Right cardiac atrium (tissue), 1 donor: ENCODE measurements around a stretch of chr17.

- PRO-cap = no peak
Observed at GRCh38 chr17:75383071-75383539, 22.4 kb downstream of the GRB2 start.

GRCh38 chr17:75390855-75391192, 14.7 kb downstream of the GRB2 start:
- PRO-cap = no peak

DNA sequence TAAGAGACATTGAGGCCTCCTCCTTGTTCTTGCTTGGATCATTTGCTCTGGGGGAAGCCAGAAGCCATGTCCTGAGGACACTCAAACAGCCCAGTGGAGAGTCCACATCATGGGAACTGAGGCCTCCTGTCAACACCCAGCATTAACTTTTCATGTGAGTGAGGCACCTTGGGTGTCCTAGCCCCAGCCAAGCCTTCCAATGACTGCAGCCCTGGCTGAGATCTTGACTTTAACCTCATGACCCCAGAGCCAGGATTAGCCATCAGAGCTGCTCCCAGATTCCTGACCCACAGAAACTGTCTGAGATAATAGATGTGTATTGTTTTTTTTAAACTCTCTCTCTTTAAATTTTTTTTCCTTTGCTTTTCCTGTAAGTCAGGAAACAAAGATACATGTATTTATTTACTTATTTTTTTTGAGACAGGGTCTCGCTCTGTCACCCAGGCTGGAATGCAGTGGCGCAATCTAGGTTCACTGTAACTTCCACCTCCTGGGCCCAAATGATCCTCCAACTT, 14.3 kb upstream of the TMEM94 start:
- PRO-cap = no peak

- PRO-cap = bidirectional peak, plus-strand start at chr17:75476100, minus-strand start at chr17:75475949
Observed at GRCh38 chr17:75475749-75476235, 19.4 kb downstream of the TMEM94 start.

- PRO-cap = no peak
Observed at GRCh38 chr17:75477054-75477606, 20.7 kb downstream of the TMEM94 start.

DNA sequence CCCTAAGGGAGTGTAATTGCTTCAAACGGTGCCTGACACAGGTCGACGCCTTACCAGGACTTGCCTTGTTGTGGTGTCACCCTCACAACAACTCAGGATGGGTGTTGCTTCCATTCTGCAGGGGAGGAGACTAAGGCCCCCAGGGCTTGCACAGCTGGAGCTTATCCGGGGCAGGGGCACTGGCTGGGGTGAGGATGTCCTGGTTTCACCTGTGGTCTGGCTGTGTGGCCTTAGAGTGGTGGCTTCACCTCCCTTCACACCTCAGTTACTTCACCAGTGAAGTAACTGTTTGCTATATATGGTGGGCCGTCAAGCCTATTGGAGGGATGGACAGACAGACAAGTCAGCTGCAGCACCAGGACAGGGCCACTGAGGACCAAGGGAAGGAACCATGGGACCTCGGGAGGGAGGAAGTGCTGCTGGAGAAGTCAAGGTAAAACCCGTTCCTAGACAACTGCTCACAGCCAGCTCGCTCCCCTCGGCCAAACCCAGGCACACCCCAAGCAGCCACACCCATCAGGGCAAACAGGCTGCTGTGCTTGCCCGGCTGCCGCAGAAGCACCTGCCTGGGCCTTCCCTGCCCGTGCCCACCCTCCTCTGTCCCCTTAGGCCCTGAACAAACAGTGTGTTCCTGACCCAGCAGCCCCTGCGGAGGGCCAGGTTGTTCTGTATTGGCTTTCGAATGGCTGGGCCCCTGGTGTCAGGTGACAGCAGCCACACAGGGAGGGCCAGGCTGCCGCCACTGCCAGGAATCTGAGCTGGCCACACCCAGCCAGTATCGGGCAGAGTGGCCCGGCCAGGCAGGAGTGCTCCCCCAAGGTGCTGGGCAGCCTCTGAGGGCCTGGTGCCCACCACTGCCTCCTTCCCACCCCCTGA, 23.6 kb downstream of the LLGL2 start:
- PRO-cap = bidirectional peak, plus-strand start at position 775 of the sequence, minus-strand start at position 596 of the sequence

DNA sequence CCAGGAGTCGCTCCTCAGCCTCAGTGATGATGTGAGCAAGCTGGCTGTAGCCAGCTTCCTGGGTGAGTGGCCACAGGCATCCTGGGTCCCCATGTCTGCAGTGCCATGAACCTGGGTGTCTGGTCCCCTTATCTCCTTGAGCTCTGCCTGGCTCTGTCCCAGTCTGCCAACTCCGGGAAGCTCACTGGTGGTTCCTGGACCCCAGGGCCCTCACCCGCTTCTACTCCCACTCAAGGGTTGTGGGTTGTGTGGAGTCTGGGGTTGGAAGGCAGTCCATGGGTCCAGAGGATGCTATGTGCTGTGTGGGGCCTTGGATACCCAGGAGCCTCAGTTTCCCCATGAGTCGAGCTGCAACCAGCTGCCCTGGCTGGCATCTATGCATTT, 11.7 kb upstream of the SMIM5 start:
- PRO-cap = no peak

DNA sequence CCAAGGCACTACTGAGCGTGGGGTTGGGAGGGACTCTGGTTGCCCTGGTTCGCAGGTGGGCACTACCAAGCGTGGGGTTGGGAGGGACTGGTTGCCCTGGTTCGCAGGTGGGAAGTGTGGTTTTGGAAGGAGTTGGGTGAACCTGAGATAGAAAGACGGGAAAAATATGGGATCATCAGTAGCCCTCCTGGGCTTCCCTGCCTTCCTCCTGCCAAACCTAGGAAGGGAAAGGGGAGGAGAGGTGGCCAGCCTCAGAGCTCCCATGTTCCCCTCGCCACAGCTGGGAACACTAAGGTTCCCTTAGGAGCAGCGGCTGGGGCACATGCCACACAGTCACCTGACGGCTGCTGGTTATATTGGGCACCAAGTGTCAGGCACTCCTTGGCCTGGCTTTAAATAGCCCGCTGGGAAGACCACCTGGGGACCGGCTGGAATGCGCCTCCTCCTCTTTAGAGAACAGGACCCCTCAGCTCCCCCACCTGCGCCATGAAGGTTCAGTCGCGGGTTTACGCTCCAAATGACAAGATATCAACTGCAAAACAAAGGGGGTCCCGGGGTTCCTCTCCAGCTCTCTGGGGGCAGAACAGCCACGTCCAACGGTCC, 3.1 kb downstream of the SMIM5 start:
- PRO-cap = no peak

- PRO-cap = no peak
Observed at GRCh38 chr17:75639797-75640682, 6.0 kb upstream of the SMIM6 start.

- PRO-cap = no peak
Observed at GRCh38 chr17:75683367-75684177, 16.4 kb downstream of the SAP30BP start.

GRCh38 chr17:75694455-75695070, 26.7 kb upstream of the ITGB4 start:
- PRO-cap = no peak

DNA sequence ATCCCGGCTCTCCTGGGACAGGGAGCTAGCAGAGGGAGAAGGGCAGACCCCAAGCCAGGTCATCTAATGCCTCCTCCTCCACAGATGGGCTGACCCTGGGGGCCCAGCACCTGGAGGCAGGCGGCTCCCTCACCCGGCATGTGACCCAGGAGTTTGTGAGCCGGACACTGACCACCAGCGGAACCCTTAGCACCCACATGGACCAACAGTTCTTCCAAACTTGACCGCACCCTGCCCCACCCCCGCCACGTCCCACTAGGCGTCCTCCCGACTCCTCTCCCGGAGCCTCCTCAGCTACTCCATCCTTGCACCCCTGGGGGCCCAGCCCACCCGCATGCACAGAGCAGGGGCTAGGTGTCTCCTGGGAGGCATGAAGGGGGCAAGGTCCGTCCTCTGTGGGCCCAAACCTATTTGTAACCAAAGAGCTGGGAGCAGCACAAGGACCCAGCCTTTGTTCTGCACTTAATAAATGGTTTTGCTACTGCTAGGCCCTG, 7.6 kb downstream of the GALK1 start:
- PRO-cap = no peak

- PRO-cap = no peak
Observed at GRCh38 chr17:75764037-75764573, 887 bp downstream of the GALK1 start.

DNA sequence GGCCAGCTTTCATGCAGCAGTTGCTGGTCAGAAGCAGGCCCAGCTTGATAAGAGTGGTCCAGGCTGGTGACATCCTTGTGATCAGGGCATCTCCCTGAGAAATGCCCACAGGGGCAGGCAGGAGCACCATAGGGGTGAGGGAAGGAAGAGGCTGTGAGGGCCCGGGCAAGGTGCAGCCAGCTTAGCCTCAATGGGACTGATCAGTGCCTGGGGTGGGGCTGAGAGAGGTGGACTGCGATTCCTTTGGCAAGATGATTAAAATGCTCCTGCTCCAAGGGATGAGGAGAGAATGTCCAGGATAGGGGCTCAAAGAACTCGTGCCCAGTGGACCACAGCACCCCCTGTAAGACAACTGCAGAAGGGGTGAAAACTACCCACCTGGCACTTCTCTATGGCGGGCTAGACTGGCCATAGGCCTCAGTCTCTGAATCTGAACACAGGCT, 5.0 kb downstream of the H3-3B start:
- PRO-cap = no peak

GRCh38 chr17:75844811-75845706, 855 bp upstream of the UNC13D start:
- PRO-cap = no peak

GRCh38 chr17:76003111-76003664, 2.5 kb downstream of the CDK3 start:
- PRO-cap = no peak

DNA sequence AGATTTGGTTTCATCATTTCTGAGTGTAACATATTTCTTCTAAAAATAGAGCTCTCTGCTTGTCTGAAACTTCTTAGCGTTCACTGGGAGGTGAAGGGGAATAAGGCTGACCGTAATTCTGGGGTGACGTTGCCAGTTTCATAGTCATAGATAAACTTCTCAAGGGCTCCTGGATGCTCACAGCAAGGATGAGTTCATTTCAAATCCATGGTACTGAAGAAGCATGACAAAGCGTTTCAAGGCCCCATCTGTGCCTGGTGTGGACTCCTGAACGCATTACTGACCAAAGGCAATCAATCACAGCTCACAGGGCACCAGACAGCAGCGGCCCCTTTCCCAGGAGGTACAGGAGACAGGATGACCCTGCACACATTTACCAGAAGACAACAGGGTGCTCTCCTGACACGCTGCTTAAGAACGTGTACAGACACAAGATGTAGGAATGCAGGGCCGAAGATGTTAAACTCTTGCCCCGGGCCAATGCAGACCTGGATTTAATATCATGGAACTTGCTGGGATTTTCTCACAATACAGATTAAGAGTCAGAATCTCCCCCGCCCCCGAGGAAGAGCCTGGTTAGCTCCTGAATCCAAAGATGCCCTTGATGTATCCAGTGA, 12.1 kb upstream of the EVPL start:
- PRO-cap = no peak

DNA sequence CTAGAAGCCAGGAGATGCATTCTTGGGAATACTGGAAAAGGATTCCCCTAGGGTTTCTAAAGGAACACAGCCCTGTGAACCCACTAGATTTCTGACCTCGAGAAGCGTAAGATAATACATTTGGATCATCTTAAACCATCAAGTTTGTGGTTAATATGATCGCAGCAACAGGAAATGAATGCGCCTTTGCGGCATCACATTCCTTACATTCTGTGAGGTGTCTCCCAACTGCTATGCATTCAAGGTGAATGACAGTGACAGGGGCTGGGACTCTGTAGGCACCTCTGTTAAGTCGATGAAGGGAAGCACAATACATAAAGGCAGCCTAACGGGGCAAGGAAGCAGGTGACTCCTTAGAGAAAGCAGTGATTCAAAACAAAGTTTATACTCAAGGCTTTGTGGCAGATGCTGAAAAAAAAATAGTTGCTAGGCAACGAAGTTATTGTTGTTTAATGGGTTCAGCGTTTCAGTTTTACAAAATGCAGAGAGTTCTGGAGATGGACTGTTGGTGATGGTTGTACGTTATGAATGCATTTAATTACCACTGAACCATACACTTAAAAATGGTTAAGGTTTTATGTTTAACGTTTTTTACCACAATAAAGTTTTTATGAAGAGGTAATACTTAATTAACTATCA, 21.6 kb upstream of the EVPL start:
- PRO-cap = no peak

DNA sequence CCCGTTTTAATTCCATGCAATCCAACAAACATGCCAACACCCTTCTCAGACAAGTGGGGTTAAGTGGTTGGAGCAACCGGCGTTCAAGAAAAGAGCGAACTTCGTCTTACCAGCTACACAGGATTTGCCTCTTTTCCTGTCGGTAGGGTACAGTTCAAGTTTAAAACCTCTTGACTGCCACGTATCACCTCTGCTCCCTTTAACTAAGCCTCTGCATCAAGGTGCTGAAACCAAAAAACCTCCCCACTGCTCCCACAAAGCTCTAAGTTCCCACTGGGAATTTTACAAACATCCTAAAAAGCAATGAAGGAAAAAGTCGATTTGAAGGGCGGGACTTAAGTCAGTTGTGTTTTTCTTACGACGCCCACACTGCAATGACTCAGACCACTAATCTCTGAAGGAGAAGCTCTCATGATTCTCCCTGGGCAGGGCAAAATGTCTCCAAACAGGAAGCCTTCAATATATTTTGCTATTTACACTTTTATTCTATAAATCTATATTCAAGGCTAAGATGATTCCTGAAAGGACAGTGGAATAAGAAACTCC, 18.9 kb downstream of the SRP68 start:
- PRO-cap = no peak

- PRO-cap = no peak
Observed at GRCh38 chr17:76141748-76142398, 828 bp upstream of the FOXJ1 start.